SUDHL5 (cell line): Measurements from ENCODE around the gene TFRC.

DNA sequence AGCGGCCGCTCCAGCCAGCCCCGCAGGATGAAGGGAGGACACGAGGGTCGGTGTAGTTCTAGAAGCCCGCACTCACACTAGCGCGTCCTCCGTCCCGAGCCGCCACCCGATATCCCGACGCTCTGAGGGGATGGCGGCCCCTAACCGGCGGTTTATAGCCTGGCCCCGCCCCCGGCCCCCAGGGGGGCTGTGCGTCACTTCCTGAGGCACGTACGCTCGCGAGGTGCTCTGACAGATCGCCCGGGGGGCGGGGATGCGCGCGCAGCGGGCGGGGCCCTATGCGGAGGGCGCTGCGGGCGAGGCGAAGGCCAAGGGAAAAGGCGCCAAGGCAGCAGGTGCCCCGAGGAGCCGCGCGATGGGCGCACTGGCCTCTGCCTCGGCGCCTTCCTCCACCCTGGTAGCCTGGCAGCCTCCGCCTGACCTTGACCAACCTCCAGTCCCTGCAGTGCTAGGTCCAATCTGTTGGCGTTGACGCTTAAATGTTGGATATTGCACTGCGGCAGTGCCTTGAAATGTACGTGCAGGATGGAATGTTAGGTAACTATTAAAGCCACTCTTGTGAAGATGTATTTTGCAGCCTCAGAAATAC lies at the start of gene TFRC:
TSS of gene TFRC (minus strand) at position 124 of the 589 bp plus-strand sequence.
- PRO-cap = bidirectional peak, plus-strand start at position 303 of the sequence, minus-strand start at position 124 of the sequence; unidirectional peak, minus-strand start at position 546 of the sequence

DNA sequence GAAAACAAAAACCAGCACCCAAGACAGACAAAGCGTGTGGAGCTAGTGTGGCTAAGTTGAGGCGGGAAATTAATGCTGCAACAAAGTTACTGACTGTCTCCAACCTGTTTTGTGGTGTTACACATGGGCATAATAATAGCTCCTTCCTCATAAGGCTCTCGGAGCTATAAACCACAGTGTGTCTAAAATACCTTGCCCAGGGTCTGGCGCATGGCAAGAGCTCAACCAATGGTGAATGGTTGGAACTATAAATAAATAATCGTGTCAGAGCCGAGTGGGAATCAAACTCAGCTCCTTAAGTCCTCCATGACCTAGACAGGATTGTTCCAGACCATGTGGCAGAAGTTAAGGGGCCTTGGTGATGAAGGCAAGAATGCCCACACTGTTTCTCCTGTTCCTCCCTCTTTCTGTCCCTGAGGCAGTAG lies 36.0 kb upstream of the TFRC start:
- PRO-cap = no peak

DNA sequence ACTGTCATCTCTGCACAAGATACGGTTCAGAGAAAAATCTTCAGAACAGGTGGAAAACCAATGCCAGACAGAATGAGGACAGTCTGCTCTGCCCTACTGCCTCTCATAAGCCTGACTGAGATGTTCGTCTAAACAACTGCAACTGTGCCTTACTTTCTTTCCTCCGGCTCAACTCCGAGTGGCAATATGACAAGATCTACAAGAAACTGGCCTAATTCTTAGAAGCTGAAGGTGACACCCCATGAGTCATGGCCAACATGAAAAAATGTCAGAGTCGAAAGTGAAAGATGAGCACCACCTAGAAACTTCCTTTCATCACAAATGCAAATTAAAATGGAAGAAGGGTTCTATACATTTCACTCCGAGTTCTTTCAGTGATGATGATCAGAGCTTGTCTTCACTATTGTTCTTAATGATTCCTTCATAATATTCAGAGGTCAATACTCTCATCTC lies 12.9 kb downstream of the PCYT1A start:
- PRO-cap = no peak

DNA sequence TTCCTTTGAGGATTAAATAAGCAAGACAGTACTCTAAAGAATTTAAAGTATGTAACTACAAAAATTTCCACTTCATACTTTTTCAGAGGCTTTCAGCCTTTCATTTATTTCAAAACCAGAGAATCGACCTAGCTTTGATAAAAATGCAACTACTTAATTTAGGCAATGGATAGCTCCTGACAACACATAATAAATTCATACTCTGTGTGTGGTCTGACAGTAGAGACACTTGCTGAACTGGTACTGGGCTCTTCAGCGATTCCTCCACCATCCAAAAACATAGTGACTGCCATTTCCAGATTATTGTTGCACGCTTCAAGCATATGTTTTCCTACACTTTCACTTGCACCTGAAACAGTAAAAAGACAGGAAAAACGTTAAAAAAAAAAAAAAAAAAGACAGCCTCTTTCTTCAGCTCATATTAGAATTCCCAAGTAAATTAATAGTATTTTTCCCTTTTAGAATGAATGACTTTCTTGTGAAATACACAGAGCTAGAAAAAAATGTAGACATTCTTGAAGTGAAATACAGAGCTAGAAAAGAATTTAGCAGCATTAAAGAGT lies 25.1 kb downstream of the UBXN7 start:
- PRO-cap = no peak

DNA sequence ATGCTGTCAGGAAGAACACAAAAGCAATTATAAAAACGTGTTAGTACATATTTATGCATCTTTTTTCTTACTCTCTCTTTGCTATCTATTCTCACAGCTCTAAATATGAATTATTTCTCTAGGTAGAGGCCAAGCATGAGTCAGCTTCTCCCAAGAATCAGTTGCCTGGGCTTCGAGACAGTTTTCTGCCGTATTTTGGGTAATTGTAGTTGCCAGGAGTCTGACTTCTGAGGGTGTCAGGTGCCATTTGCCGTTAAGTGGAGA lies 7.9 kb upstream of the NRROS start:
- PRO-cap = no peak

DNA sequence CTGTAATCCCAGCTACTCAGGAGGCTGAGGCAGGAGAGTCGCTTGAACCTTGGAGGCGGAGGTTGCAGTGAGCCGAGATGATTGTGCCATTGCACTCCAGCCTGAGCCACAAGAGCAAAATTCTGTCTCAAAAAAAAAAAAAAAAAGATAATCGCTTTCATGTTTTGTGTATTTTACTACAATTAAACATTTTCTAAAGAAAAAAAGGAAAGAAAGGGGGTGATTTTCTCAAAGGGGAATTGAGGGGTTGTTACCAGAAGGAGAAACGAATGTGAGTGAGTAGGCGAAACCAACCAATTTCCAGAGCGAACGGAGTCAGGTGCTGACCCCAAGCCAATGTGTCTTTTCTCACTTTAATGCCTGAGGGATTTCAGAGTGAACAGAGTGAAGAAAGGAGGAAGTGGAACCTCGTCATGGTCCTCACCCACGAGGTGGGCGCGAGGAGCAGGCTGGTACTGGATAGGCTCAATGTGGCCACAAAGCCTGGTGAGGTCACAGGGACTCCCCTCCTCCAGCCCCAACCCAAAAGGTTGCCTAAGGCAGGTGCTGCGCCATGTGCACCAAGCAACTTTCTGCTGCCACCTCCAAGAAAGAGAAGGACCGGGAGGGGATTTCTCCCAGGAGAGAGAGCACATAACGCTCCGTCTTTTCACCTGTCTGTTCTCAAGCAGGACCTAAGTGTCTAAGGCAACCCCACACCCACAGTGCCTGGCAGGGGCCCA lies 3.6 kb downstream of the NRROS start:
- PRO-cap = no peak

- PRO-cap = no peak
Measured at GRCh38 chr3:196652890-196653630, 13.6 kb downstream of the NRROS start.

DNA sequence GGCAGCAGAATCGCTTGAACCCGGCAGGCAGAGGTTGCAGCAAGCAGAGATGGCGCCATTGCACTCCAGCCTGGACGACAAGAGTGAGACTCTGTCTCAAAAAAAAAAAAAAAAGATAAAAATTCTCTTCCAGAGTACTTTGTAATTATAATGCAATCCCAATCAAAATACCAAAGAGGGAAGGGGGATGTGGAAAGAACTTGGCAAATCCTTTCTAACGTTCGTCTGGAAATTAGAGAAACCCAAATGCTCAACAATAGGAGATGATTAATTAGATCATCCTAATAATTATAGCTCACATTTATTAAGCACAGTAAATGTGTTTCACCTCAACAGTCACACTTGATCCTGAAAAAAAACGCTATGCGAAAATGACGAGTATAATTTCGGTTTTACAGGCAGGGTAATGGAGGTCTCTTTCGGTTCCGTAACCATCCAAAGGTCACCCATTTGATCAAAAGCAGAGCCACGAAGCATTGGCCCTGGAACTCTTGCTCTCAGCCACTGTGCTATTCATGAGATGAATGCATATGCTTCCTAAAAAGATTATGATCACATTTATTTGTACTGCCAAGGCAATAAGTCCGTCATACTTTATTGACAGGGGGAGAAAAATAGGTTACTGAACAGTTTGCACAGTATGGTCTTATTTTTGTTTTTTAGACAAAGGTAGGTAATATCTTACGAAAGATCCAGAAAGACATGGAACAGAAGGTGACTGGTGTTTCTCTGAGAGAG lies 18.3 kb downstream of the NRROS start:
- PRO-cap = no peak

GRCh38 chr3:196782477-196783044 lies 42.9 kb downstream of the PAK2 start:
- PRO-cap = no peak

DNA sequence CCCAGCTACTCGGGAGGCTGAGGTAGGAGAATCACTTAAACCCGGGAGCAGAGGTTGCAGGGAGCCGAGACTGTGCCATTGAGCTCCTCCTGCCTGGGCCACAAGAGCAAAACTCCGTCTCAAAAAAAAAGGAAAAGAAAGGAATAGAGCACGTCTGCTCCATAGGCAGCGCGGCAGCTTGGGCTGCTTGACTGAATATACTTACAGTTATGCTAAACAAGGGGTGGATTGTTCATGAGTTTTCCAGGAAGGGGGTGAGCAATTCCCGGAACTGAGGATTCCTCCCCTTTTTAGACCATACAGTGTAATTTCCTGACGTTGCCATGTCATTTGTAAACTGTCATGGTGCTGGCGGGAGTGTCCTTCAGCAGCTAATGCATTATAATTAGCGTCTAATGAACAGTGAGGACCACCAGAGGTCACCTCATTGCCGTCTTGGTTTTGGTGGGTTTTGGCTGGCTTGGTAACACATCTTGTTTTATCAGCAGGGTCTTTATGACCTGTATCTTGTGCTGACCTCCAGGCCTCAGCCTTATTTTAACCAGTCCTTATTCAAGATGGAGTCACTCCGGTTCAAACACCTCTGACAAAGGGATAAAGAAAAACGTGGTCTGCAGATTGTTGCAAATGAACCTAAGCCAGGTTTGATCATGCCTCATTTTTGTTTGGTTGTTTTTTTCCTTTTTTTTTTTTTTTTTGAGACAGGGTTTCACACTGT lies 25.0 kb upstream of the SENP5 start:
- PRO-cap = no peak

- PRO-cap = no peak
Measured at GRCh38 chr3:196965598-196966383, 2.8 kb downstream of the PIGZ start.

GRCh38 chr3:197062988-197063710 lies 33.5 kb upstream of the MELTF start:
- PRO-cap = no peak

DNA sequence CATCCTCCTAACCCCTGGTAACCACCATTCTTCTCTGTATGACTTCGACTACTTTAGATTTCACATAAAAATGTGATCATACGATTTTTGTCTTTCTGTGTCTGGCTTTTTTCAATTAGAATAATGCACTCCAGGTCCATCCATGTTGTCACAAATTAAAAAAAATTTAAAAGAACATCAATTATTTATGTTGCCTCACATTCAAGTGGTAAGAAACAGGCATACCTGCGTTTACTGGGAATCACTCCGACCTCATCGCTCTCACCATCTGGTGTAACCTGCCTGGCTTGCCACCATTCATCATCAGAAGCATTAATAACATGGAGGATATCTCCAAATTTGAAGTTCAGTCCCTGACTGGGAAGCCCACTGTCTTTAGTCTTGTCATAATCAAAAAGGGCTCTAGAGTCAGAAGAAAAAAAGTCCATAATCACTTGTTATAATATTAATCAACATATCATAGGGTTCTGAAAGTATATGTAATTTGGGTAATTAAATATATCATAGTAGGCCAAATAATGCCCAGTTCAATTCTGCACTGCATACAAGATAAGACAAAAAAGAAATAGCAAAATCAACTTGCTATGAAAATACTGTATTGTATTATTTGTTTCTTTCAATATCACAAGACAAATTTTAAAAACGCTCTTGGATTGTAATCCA lies 55.9 kb upstream of the MELTF start:
- PRO-cap = no peak

- PRO-cap = no peak
Measured at GRCh38 chr3:197115911-197116557, 86.4 kb upstream of the MELTF start.

GRCh38 chr3:197119251-197119969 lies 89.8 kb upstream of the MELTF start:
- PRO-cap = no peak

GRCh38 chr3:197170523-197170996 lies 127.9 kb downstream of the DLG1 start:
- PRO-cap = no peak

DNA sequence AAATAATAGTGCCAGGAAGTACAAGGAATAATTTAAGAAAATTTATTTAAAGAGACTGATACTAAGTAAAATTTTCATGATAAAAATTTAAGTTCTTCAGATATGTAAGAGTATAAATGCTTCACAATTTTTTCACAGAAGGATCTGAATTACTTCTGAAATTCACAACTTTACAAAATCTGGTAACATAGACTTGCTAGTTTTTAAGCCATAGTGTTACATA lies 123.2 kb downstream of the DLG1 start:
- PRO-cap = no peak

GRCh38 chr3:197216191-197216611 lies 82.2 kb downstream of the DLG1 start:
- PRO-cap = no peak

DNA sequence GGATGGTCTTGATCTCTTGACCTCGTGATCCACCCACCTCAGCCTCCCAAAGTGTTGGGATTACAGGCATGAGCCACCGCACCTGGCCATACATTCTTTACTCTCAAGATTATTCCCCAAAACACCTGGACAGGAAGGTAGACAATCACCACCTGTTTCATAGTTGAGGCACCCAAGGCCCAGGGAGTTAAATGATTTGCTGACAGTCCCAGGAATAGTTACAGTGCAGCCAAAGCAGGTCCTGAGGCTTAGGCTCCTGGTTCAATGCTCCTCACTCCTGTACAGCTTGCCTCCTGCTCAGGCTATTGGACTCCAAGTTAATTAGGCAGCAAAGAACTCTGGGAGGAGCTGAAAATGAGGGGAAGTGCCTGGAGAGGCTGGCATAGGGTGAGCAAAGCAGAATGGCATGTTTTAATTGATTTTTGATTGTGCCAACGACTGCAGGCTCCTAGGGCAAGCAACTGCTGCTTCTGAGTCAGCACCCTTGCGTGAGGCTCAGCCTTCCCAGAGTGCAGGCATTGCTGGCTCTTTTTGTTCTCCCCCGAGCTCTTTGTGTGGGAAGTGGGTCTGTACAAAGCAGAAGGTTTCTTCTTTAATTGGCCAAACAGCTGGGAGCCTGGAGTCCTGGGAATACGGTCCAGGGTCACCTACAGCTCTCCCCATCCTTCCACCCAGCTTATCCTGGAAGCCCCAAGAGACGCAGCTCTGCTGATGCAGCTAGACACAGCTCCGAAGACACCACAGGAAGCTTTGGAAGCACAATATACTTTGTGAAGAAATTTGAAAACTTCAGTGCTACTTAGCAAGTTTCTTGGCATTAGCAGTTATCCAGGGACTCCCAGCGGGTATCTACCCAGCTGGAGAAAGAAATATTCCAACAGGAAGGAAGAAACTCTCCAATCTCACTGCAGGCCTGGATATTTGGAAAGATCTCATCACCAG lies 77.0 kb downstream of the BDH1 start:
- PRO-cap = no peak

DNA sequence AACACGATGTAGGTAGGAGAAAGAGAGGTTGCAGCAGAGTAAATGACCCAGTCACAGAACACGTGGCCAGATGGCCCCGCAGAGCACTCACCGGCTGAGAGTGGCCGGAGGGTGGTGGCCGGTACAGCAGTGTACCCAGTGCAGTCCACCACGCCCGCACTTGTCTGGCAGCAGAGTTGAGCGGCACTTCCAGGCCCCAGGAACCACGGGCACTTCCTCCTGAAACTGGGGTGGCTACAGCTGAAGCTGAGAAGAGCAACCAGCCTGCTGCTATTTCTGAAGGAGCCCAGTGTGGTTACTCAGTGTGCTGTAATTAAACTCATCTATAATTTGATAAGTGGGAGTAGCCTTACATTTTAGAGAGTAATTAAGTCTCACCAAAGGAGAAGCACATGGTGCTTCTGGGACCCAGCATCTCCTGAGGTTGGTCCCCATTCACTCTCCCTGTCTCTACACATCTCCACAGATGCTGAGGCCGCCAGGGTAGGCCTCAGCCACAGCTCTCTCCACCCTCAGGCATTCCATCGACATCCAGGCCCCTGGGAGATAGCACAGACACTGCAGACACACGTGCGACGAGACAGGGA lies 49.8 kb downstream of the BDH1 start:
- PRO-cap = no peak